AG04450 (cell line): ENCODE data around the genes ACTR10 and JKAMP.

- CAGE, long polyA plus RNA, result no peak
- RRBS, result no CpG with 5 or more reads among the region's 1 CpG
Measured at GRCh38 chr14:55122233-55122505, 6.9 kb upstream of the LGALS3 start.

DNA sequence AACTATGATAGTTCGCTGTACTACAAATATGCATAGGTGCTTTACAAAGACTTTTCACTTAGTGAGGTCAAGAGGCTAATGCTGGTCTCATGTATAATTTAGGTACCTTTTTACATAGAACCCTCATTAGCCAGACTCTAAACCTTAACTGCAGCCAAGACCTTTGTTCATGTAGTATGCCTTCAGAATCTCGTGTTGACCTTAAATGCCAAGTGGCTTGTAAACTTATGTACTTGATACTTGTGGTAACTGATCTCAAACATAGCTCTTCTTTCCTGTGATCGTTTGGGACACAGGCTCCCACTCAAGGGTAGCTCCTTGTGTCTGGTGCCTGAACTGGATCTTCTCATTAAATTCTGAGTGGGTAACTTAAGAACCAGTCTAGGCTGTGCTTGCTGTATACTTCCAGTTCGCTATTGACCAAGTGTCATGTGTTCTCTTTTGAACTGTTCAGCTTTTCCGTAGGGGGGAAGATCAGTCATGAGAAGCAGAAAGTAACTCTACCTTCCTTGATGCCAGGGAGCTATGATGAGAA lies 2.3 kb downstream of the LGALS3 start:
- CAGE, long polyA plus RNA, result no peak
- RRBS, result no CpG with 5 or more reads among the region's 5 CpGs

DNA sequence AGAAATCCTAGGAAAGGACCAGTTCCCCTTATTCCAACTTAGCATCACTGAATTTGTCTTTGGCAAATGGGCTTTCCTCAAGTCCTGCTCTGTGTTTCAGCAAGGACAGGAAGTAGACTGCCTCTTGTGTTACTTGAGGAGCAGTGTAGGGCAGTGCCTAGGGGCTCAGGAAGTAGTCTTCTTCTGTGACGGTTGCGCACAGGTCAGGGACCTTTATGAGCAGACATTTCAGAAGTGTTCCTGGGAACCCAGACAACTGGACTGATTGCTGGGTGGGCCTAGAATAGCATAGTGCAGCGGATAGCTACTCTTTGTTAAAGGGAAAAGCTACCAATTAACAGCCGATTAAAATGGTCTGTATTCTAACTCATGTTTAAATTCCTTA lies 2.8 kb downstream of the LGALS3 start:
- CAGE, long polyA plus RNA, result no peak
- RRBS, result no CpG with 5 or more reads among the region's 4 CpGs

- CAGE, long polyA plus RNA, result no peak
- RRBS, result no CpG with 5 or more reads among the region's 32 CpGs
Measured at GRCh38 chr14:55297768-55298903, 26.9 kb downstream of the FBXO34 start.

- CAGE, long polyA plus RNA, result no peak
- RRBS, result no CpG with 5 or more reads among the region's 4 CpGs
Measured at GRCh38 chr14:55306884-55307368, 35.7 kb downstream of the FBXO34 start.

DNA sequence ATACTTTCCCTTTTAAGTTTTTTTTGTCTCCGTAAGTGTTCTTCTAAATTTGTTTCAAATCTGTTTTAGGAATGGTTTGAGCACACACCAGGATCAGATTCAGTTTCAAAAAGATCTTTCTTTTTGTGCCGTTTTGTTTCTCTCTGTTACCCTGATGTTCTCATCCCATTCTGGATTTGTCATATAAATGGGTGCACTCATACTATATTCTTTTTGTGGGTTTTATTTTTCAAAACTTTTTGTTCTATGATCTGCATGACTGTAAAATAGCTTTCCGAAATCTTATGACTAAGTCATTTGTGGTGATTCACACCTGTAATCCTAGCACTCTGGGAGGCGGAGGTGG lies 59.0 kb downstream of the FBXO34 start:
- CAGE, long polyA plus RNA, result no peak
- RRBS, result no CpG with 5 or more reads among the region's 4 CpGs

DNA sequence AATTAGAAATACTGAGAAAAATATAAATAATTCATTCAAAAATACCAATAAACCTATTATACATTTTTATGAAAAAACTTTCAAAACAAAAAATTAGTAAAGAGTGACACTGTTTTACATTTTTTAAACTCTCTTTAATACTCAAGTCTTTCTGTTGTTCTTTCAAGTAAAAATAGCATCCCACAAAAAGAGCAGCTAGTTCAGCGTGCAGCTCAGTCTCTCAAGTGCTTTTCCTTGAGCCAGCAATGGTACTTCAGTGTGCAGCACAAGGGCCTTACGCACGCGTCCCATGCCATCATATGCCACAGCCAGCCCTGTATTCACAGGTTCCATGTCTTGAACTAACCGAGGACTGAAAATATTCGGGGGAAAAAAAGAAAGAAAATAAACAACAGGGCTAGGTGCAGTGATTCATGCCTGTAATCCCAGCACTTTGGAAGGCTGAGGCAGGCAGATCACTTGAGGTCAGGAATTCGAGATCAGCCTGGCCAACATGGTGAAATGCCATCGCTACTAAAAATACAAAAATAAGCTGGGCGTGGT lies 28.7 kb downstream of the ATG14 start:
- CAGE, long polyA plus RNA, result no peak
- RRBS, result no CpG with 5 or more reads among the region's 9 CpGs

DNA sequence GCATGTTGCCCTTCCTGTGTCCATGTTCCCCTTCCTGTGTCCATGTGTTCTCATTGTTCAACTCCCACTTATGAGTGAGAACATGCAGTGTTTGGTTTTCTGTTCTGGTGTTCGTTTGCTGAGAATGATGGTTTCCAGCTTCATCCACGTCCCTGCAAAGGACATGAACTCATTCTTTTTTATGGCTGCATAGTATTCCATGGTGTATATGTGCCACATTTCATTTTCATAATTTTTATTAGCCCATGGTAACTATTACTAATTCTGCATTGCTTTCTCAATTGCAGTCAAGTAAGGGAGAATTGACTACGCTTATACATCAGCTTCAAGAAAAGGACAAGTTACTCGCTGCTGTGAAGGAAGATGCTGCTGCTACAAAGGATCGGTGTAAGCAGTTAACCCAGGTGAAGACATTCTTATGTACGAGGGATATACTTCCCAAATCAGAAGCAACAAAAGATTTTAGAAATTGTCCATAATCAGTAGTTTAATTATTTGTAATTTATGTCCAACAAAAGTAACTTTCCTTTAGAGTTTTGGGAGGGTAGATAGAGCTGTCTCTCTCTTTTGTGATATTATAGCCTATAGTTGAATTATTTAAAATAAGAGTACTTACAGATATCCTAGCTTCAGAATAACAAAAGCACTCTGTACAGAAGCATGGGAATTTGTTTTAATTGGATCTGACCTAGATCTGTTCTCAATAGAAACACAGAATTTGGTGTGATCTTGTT lies 47.8 kb downstream of the KTN1 start:
- CAGE, long polyA plus RNA, result no peak
- RRBS, result no CpG with 5 or more reads among the region's 6 CpGs

- CAGE, long polyA plus RNA, result no peak
- RRBS, result no CpG with 5 or more reads among the region's 3 CpGs
Measured at GRCh38 chr14:55796486-55797016, 216.5 kb downstream of the KTN1 start.

- CAGE, long polyA plus RNA, result no peak
- RRBS, result no CpG with 5 or more reads among the region's 10 CpGs
Measured at GRCh38 chr14:56229611-56230379, 111.6 kb downstream of the PELI2 start.

GRCh38 chr14:56252277-56252883 lies 134.2 kb downstream of the PELI2 start:
- CAGE, long polyA plus RNA, result no peak
- RRBS, result no CpG with 5 or more reads among the region's 4 CpGs

- CAGE, long polyA plus RNA, result no peak
- RRBS, result no CpG with 5 or more reads among the region's 2 CpGs
Measured at GRCh38 chr14:57407555-57408093, 17.2 kb downstream of the NAA30 start.

DNA sequence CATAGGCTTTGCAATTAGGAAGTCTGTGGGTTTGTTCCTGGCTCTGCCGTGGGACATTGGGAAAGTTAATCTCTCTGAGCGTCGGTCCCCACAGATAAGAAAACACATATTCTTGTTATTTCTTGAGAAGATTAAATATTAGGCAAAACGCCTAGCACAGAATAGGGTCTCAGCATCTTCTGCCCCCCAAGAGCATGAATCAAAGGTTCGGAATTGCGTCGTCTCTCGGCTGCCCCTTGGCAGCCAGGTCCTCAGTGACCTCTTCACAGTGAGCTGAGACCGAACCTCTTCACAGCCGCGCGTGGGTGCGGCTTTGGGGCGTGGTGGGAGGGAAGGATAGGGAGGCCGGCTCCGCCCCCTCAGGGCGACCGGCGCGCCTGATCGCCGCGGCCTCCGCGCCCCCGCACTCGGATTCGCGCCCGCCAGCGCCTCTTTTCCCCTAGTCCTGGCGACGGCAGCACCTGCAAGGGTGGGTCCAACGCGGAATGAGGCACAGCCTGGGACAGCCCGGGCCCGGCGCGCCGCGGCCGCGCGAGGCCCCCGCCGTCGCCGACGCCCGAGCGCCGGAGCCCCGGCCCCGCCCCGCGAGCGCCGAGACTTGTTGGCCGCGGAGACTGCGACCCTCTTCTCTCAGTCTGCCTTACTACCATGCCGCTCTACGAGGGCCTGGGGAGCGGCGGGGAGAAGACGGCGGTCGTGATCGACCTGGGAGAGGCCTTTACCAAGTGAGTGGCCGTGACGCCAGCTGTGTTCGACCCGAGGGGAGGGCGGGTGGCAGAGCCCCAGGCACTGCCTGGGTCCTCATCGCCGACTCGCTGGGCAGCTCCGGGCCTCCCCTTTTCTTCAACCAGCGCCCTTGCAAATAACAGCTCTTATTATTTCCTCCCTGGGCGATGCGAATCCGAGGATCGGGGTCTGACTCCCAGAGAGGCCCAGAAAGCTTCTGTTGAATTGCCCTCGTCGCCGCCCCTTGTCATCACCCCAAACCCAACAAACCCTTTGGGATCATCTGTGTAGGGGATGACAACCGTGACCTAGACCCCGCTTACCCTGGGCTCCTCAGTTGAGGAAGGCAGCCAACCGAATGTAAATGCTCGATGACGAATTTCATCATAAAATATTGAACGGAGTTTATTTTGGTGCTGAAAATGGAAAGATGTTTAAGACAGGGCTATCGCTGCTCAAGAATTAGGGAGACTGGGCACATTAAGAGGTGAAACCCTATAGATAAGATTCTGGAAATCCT lies at the start of gene ACTR10:
TSS of gene ACTR10 (plus strand) at position 580 of the 1,246 bp plus-strand sequence.
- CAGE, long polyA plus RNA, result no peak
- RRBS, result 2% methylated on average over 16 of the region's 93 CpGs

- CAGE, long polyA plus RNA, result no peak
- RRBS, result no CpG with 5 or more reads among the region's 15 CpGs
Measured at GRCh38 chr14:58238364-58239328, 6.0 kb upstream of the PSMA3 start.

DNA sequence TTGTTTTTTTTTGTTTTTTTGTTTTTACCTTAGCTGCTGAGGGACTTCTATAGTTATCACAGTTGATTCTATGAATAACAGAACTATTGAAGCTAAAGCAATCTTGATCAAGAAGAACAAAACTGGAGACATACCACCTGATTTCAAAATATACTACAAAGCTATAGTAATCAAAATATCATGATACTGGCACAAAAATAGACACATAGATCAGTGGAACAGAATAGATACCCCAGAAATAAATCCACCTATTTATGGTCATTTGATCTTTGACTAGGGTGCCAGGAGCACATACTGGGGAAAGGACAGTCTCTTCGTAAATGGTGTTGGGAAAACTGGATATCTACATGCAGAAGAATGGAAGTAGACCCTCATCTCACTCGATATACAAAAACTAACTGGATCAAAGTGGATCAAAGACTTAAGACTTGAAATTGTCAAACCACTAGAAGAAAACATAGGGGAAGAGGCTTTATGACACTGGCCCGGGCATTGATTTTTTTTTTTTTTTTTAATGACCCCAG lies 11.9 kb downstream of the ARID4A start:
- CAGE, long polyA plus RNA, result no peak
- RRBS, result no CpG with 5 or more reads among the region's 3 CpGs

GRCh38 chr14:59484237-59485335 lies at the start of gene JKAMP:
Gene JKAMP, plus strand, starts transcription at chr14:59484517.
- CAGE, long polyA plus RNA, result start-site peak on the minus strand at chr14:59484339-59484389, 412 and 279 reads in 2 replicates; start-site peak on the plus strand at chr14:59484489-59484558, 204 and 268 reads in 2 replicates; start-site peak on the plus strand at chr14:59484731-59484814, 21 and 24 reads in 2 replicates
- RRBS, result 2% methylated on average over 8 of the region's 74 CpGs

DNA sequence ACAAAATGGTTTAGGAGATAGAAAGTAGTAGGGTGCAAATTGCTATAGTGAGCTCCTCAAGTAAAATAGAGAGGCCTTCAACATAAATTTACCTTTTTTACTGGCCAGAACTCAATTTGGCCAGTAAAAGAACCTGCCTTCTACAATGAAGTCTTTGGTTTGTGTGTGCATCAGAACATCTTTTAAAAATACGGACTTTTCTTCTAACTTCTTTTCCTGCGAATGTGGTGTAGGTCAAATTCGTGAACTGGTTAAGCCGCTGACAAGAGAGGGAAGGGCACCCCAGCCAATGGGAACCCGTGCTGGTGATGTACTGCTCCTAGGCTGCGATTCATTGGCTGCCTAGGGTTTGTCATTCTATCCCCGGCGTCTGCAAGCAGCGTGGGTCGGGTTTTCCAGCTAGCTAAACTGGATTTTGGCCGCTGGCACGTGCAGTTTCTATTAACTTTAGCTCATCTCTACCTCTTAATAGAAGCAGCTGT lies 1.2 kb upstream of the PPM1A start:
- CAGE, long polyA plus RNA, result no peak
- RRBS, result no CpG with 5 or more reads among the region's 12 CpGs

GRCh38 chr14:60250375-60250628 lies 1.3 kb downstream of the PPM1A start:
- CAGE, long polyA plus RNA, result no peak
- RRBS, result no CpG with 5 or more reads among the region's 2 CpGs

DNA sequence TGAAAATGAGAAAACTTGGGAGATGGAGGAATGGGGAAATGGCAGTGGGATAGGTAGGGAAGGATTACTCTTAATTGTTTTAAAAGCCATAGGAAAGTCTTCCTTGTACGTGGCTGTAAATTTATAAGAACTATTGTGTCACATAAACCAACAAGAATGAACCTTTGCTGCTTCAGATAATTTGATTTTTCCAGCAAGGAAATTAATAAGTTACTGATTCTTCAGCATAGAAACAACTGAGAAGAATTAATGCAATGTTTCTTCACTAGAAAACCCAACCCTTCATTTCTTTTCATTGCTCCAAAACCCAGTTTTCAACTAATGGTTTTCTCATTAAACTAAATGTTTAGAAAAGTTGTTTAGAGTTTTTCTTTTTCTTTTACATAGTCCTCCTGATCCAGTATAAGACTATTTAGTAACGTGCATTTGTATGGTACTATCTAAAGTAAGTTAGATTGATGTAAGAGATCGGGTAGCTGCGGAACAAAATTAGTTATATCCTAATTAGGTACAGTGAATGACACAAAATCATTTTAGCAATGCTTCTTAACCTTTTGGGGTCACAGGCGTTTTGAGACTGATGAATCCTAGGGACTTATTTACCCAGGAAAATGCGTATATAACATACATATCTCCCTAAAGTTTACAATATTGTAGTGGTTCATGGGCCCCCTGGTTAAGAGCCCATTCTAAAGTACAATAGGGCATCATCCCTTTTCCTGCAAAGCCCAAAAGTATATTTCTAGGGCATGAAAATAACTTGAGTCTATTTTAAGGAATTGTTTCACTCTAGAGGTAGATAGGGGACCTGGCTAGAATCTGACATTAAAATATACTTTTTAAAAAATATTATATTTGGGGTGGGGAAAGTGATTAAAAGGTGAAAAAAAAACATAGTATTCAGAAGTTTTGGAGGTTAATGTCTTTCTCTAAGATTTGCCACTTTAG lies 48.5 kb downstream of the PPM1A start:
- CAGE, long polyA plus RNA, result no peak
- RRBS, result no CpG with 5 or more reads among the region's 6 CpGs

- CAGE, long polyA plus RNA, result no peak
- RRBS, result 10% methylated on average over 2 of the region's 38 CpGs
Measured at GRCh38 chr14:60652755-60653474, 3.6 kb upstream of the SIX1 start.